Myometrial cell (primary cell): Measurements from ENCODE around the gene DZIP1L.

DNA sequence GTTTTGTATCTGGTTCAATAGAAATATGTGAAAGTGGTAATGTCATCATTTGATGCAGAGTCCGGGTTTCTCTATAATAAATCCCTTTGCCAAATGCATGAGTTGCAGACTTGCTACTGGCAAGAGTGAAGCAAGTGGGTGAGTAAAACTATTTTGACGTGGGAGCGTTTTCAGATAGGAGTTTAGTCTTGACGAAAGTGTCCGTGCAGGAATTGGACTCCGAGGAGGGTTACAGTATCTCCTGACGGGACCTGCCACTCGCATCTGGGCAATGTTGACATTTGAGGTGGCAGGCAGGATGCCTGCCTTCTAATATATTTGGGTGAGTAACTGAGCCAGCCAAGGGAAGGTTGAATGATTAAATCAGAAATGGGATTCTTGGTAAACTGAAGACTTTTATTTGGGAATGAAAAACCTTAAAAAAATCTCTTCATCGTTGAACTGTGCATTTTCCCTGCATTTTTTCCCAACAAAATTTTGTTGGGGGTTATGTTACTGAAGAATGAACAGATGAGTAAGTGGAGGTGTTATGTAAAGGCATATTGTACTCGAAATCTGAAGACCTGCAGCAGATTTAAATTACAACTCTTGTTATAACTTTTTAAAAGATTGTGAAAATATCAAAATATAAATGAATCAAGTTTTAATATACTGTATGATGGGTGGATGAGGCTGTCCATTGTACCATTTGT lies 16.2 kb downstream of the CDV3 start:
- RAMPAGE, long total RNA, result no peak

GRCh38 chr3:133655034-133655729 lies 6.6 kb downstream of the TOPBP1 start:
- RAMPAGE, long total RNA, result no peak

GRCh38 chr3:133675912-133676179 lies 14.1 kb upstream of the TOPBP1 start:
- RAMPAGE, long total RNA, result no peak

DNA sequence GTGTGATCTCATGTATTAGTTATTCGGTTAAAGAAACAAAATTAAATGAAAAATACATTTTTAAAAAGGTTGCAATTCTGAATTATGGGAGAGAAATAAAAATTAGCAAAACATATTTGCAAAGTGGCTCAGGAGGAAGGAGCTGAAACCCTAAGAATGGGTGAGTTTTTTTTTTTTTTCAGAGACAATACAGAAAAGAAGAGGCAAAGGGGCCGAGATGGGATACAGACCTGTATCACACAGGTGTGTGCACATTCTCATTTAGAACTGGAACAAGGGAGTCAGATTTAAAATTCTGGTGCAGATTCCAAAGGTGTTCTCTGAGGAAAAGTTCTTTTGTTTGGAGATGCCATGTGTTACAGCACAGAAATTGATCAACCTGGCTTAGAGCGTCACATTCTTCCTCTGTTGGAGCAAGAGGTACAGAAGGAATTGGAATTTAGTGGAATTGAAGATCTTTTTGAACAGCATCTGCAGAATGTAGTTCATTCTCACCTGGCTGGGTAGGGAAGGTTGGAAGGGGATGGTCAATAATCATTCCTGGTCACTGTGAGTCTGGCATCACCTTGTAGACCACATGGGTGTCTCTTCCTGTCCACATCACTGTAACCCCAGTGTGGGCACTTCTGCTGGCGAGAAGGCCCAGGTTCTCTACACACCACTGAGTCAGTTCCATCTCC lies 28.6 kb downstream of the TF start:
- RAMPAGE, long total RNA, result no peak

- RAMPAGE, long total RNA, result no peak
These were observed 2.2 kb downstream of the SLCO2A1 start for GRCh38 chr3:134027376-134028117.

- RAMPAGE, long total RNA, result no peak
These were observed 10.1 kb upstream of the SLCO2A1 start for GRCh38 chr3:134039787-134040179.

DNA sequence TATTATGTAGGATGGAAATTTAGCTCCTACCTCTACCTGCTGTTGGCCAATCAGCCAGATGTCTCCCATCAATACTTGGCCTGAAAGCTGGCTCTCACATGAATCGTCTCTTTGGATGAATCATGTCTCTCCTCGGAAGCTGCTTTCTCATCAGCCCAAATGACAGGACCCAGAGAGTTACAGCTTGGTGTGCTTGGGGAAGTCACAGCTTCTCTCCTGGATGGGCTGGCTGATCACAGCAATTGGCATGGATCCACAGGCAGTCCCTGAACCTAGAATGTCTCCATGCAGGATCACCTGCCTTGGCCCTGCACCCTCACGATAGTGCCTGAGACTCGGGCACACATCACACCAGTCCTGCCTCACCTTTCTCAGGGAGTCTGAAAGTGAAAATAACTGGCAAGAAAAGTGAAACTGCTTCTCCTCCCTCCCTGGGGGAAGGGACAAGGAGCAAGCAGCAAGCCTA lies 27.7 kb upstream of the SLCO2A1 start:
- RAMPAGE, long total RNA, result no peak

DNA sequence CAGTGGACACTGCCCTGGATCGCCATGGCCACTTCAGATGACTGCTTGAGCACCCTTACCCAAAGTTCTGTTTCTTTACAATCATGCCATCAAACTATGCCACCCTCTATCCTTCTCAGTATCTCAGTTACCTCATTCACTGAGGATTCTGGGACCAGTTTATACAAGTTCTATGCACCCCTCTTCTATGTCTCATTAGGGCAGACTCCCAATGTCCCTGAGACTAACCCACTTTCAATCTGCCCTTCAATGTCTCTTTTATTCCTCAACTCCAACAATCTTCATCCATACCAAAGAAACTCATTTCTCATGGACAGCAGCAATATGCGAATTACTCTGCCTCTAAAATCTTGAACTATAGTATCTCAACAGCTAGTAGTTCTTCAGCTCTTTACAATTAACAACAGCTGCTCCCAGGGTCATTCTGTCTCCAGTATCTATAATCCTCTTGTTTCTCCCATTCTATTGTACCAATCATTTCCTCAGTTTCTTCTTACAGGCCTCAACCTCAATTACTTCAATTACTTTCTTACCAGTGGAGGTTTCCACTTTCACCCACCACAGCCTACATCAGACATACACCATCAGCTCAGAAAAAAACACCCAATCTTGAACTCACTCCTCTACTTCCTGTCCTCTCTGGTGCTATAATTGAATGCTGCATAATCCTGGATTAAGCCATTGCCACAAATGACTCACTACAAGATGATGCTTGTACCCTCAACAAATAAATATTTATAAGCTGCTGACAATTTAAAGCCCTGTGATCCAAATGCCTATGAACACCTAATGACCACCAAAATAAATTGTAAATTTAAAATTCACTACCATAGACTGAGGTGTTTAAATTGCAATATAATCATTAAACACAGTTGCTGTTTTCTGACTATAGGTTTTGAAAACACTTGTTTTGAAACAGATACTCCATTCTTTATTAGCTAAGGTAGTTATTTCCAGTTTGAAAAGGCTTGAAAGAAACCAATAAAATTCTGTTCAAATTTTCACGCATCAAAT lies 18.6 kb downstream of the RYK start:
- RAMPAGE, long total RNA, result no peak

DNA sequence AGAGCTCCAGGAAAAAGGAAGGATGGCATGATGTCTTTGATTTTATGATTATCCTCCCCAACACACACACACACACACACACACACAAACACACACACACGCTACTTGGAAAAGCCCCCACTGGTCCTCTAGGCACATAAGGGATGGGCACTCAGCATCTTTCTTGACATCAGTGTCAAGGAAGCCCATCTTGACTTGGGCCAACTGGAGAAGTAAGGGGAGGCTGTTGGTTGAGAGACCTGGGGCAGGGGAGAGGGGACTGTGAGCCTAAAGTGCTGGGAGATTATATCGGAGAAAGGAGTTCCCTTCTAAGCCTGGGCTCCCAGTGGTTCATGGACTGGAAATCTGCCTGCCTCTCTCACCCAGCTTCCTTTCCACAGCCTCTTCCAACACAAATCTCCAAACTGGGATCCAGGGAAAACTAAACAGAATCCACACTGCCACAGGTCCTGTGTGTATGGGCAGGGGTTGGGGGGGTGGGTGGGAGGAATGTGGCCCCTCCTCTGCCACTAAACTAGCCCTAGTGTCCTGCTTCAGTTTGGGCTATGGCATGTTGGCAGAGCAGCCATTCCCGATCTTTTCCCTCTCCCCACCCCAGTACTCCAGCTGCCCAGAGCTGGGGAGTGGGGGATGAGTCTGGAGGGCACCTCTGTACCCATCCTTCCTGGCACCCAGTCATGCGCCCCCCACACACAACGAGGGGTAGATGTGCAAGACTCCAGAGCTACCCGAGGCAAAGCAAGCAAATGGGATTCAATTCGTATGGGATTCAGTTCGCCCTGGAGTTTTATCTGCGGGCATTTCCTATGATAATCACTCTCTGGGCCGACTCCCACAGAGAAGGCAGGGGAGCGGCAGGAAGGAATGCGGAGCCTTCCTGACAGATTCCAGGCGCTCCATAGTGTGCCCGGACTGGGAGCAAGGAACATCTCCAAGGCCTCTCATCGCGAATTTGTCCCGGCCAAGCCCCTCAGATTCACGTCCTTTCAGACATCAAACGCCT lies 1.5 kb downstream of the AMOTL2 start:
- RAMPAGE, long total RNA, result no peak

- RAMPAGE, long total RNA, result no peak
These were observed 2.6 kb downstream of the ANAPC13 start for GRCh38 chr3:134483172-134483526.

- RAMPAGE, long total RNA, result no peak
These were observed 936 bp downstream of the CEP63 start for GRCh38 chr3:134486892-134487094.

GRCh38 chr3:135439110-135439919 lies 526.2 kb upstream of the PPP2R3A start:
- RAMPAGE, long total RNA, result no peak

DNA sequence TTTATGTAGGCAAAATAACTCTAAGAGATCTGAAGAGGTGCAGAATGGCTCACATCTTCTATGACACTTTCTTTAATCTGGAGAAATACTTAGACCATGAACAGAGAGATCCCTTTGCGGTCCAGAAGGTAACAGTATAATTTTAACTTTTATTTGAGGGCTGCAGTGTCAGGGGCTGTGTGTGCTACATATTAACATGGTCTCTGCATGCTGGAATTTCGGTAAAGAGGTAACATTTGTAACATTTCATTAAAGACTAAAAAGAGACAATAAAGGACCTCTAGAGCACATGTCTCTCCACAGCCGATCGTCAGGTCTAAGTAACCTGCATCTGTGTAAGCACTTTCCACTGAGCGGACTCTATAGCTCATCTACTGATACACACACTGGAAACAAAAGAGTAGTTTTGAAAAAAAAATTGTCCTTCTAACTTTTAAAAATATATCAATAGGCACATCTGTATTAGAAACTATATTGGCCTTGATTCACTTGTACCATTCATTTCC lies 92.8 kb downstream of the MSL2 start:
- RAMPAGE, long total RNA, result no peak

DNA sequence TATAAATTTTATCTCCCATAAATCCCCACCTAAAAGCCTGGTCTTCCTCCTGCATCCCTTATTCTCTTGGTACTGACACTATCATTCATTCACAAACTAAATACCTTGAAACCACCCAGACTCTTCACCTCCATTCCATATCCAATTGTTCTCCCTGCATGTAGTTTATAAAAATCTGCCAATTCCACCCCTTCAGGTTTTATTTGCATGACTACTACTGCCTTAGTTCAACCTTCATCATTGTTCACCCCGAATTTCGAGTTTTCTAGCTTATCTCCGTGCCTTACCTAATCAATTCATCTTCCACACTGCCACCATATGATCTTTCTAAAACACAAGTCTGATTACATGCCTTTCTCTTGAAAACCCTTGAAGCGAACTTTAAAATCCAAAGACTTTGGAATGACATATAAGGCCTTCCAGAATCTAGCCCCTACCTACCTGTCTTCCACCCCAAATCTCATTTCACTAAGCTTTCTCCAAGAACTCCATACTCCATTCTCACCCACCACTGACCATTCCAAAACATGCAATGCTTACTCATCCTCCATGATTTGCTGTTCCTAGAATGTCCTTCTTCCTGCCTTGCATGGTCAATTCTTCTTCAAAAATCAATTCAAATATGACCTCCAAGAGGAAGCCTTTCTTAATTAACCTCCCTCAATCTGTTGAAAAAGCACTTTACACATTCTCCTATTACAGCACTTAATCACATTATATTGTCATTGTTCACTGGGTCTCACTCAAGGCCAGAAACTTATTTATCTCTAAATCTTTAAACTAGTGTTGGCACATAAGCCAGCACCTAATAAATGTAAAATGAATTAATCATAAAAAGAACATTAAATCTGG lies 22.5 kb downstream of the MSL2 start:
- RAMPAGE, long total RNA, result no peak

DNA sequence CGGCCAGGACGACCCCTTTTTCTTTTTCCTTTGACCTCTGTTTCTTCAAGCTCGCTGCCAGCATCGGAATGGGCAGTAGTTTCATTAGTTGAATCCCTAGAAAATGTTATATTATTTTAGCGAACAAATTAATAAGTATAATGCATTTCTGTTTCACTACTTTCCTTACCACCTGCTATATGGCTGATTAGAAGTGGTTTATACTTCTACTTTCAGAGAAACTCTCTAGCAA lies 129.1 kb downstream of the STAG1 start:
- RAMPAGE, long total RNA, result no peak

- RAMPAGE, long total RNA, result no peak
These were observed 40.0 kb downstream of the STAG1 start for GRCh38 chr3:136712172-136712578.

- RAMPAGE, long total RNA, result no peak
These were observed 21.3 kb downstream of the STAG1 start for GRCh38 chr3:136730376-136731865.

- RAMPAGE, long total RNA, result no peak
These were observed 56.4 kb downstream of the IL20RB start for GRCh38 chr3:137013869-137014881.

DNA sequence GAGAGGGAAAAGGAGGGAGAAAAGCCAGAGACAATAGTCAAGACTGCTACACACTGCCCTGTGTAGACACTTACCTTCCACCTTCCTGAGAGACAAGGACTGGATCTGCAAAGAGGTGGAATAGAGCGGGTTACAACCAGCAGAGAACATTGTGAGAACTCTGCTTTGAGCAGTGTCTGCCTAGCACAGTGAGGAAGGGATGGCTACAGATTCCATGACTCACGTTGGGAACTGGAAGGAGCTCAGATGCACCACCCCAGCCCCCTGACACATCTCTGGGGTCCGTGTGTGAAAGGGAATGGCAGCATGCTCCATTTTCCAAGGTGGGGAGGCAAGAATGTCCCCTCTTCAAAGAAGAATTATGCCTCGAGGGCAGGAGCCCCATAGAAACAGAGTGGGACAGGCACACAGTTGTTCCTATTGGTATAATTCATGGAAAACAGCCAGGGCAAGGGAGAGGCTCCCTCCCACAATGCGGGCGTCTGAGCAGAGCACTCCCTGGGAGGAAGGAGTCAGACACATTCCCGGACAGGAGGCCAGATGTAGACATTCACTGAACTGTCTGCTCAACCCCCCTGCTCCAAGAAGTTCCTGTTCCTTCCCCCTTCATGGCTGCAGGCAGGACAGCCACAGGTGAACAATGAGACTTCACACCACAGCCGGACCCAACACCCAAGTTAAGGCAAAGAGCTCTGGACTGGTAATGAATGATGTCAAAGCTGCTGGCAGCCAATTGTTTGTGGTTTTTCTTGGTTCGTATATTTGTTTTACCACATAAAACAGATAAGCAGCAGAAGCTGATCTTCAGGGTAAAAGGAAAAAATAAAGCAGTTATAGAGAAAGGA lies 33.5 kb downstream of the DZIP1L start:
- RAMPAGE, long total RNA, result no peak

DNA sequence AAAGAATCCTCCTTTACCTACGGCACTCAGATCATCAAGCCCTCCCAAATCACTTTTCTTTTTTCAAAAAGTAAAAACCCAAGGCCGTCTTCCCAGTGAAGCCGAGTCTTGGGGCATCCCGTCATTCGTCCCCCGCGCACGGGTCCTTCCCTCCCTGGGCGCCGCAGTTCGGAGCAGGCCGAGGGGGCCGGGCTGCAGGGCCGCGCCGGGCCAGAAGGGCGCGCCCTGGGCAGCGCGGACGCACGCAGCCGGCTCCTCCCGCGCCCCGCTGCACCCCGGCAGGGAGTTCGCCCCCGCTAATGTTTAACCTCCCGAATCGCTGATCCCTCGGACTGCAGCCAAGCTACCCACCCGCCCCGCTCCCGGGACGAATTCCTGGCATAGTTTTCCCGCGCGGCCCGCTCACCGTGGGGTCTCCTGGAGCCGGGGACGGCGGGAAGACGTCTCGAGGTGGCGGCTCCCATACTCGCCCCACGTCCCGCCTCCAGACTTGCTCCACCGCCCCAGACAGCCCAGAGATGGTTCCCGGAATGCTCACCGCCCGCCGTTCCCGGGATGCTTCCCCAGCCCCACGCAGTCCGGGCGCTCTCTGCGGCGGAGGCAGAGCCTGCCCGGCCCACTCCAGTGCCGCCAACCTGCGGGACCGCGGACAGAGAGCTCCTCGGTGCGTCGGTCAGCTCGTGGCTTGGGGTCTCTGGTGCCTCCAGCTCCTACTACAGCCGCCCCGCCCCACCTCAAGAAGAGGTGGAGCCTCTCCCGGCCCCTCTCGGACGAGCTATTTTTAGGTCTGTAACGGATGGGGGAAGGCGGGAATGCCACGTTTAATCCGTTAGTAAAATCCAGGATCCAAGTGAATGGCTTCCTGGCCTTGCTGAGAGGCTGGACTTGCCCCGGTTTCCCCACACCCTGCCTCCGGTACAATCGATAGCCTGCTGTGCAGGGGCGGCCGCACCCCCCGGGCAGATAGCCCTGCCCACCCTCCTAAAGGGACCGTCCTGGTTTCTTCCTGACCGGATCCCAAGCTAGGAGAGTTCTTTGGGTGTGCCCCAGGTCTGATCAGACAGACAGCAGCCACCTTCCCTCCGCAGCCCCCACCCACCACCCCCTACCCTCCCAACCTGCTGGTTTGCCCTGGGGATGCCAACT lies at the start of gene DZIP1L:
TSS of gene DZIP1L (minus strand) at position 687 of the 1,146 bp plus-strand sequence.
- RAMPAGE, long total RNA, result start-site peak on the minus strand centred at position 707 of the sequence, 65 bp wide, 28 and 33 reads in 2 replicates